SK-N-DZ (cell line): ENCODE measurements around a stretch of chr1.

DNA sequence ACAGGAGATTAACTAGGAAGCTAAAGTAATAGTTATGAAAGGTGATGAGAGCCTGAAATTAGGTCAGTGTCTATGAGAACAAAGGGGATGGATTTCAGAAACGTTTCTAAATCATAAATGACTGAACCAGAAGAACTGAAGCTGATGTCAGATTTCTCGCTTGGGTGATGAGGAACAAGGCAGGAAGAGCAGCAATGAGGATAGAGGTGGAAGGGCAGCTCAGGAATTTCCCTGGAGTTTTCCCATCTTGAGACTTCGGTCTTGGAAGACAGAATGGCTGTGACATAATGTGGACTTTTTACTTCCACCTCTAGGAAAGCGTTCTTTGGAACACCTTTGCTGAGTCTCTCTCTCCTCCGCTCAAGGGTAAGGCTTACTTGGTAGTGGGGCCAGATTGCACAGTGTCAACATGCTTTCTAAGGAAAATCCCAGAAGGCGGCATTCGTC, 36.5 kb downstream of the DEGS1 start:
RAMPAGE:
- cytosol, long total RNA: no peak
- nucleus, long total RNA: no peak

GRCh38 chr1:224385472-224386276, 29.0 kb downstream of the CNIH4 start:
RAMPAGE:
- cytosol, long total RNA: no peak
- nucleus, long total RNA: no peak

DNA sequence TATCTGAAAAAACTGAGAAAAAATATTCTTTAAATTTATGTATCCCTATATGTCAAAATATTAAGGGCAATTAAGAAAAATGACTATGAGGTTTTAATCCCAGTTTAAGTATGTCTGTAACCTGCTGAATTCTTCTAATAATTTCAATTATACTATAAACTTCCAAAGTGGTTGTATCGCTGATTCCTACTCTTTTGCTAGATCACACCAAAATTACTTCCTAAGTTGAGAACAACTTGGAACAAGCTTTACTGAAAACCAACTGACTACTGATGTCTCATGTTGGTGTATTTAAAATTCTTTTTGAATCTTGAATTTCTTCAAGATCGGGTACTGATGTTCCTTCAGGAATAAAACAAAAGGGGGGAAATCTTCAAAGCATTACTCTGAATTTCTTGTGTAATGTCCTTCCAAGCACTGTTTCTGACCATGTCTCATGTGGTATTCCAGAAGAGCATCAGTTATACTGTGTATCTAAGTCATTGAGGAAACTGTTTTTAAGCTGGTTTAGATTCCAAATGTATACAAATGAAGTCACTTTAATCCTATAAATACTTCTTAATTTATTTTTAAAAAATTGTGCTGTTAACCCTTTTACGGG, 32.0 kb downstream of the CNIH4 start:
RAMPAGE:
- cytosol, long total RNA: no peak
- nucleus, long total RNA: no peak

RAMPAGE:
- cytosol, long total RNA: no peak
- nucleus, long total RNA: no peak
Measured at GRCh38 chr1:224411322-224411653, 23.3 kb downstream of the WDR26 start.

GRCh38 chr1:224427326-224427847, 7.2 kb downstream of the WDR26 start:
RAMPAGE:
- cytosol, long total RNA: no peak
- nucleus, long total RNA: no peak

RAMPAGE:
- cytosol, long total RNA: no peak
- nucleus, long total RNA: no peak
Measured at GRCh38 chr1:224509810-224510271, 75.2 kb upstream of the WDR26 start.

RAMPAGE:
- cytosol, long total RNA: no peak
- nucleus, long total RNA: no peak
Measured at GRCh38 chr1:225416153-225416367, 11.8 kb downstream of the LBR start.

GRCh38 chr1:225549305-225549787, 103.6 kb downstream of the ENAH start:
RAMPAGE:
- cytosol, long total RNA: no peak
- nucleus, long total RNA: no peak

DNA sequence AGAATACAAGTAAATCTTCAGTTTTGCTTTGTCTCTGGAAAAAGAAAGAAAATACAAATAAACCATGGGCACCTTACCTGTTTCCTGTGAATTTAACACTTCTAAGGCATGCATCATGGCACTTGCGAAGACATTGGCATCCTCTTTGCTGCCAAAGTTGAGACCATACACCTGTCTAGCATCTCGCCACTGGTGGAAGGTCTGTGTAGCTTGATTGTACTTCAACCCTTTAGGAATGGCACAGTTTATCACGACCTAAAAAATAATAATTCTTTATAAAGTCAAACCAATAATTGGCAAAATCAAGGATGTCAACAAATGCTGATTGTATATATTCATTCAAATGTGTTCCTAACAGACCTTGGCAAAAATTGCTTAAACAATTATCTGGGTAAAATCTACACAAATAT, 98.1 kb downstream of the ENAH start:
RAMPAGE:
- cytosol, long total RNA: no peak
- nucleus, long total RNA: no peak

DNA sequence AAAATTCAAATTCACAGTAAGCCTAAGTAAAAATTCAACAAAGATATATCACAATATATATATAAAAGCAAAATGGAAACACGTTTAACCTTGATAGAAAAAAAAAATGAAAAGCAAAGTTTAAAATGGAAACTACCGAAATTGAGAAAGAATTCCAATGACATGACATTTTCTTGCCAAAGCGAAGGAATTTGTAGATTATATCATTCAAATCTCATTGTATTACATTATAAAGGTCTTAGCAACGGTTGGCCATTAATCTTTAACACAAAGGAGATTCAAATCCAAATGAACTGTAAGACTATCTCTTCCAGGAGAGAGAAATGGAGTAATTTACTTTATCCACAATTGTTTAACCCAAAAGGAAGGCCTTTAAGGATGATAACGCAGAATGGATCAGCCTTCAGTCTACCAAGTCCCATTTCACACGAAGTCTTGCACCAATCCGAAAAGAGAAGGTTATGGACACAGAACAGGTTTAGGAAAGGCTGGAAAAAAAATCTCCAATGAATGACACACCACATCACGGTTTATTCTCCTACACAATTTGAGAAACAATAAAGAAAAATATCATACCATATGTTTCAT, 1.5 kb downstream of the ENAH start:
RAMPAGE:
- cytosol, long total RNA: no peak
- nucleus, long total RNA: no peak

DNA sequence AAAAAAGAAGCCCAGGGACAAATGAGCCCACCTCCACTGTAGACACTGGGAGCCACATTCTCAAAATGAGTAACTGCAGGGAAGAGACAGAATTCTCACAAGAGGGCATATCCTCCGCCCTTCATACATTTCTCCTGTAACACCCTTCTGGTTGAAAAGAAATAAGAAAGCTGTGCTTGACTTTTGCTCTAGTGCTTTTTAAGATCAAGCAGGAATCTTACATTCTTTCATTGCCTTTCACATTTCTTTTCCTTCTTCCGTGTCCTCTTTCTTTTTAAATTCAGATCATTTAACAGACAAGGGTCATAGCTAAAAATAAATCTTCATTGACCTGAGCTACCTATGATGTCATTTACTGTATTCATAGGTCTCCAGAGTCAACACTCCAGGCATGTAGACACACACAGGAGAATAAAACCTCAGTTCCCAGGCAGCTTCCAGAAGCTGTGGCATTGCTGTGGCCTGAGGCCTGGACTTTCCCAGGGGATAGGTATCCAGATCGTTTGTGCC, 38.3 kb upstream of the ENAH start:
RAMPAGE:
- cytosol, long total RNA: no peak
- nucleus, long total RNA: no peak

DNA sequence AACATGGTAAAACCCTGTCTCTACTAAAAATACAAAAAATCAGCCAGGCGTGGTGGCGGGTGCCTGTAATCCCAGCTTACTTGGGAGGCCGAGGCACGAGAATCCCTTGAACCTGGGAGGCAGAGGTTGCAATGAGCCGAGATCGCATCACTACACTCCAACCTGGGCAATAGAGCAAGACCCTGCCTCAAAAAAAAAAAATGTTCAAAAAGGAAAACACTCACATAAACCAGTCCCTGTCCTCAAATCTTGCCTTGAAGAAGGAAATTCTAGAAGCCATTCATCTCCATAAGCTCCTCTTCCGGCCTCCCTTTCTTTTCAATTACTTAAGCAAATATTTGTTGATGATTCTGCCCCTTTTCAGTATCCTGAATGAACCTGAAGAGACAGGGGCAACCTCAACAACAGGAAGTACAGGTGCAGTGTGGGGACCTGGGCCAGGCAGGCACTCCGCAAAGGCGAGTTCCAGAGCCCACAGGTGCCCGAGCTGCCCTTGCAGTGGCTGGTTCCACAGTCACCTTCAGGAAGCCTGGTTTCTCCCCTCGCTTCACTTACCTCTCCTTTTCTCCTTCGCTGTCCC, 8.8 kb upstream of the LEFTY1 start:
RAMPAGE:
- cytosol, long total RNA: no peak
- nucleus, long total RNA: no peak

GRCh38 chr1:225998576-225999231, 439 bp downstream of the SDE2 start:
RAMPAGE:
- cytosol, long total RNA: no peak
- nucleus, long total RNA: no peak

DNA sequence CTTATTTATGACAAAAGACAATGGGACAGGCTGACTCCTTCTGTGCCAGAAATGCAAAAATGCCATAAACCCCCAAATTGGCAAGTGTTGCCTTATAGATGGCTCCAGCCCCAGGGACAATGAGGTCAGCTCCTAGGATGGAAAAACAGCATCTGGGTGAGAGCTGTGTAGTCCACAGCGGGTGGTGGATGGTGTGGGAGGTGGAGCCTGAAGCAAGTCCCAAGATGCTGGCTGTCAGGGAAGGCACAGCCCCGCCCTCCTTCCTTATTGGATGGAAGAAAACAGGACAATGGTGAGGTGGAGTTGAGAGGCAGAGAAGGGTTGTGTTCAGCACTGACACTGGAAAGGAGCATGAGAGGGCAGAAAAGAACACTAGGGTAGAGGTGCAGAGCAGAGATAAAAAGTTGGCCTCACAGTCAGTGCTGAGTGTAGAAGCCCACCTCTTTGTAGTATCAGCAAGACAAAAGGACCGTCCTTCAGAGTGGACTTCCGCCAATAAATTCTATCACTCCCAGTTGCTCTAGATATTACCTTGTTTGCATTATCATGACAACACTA, 3.6 kb upstream of the SDE2 start:
RAMPAGE:
- cytosol, long total RNA: no peak
- nucleus, long total RNA: no peak

DNA sequence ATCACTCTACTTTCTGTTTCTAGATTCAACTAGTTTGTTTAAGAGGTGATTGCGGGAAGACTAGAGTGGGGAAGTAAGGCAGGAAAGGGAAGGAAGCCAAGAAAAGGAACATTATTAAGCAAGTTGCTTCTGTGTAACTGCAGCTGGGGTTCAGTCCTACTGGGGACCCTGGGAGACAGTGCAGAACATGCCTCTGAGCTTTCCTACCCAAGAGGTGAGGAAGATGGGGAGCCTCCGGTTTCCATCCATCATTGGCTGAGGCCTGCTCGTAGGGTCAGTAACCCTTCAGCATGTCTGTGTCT, 28.9 kb upstream of the H3-3A start:
RAMPAGE:
- cytosol, long total RNA: no peak
- nucleus, long total RNA: no peak

RAMPAGE:
- cytosol, long total RNA: no peak
- nucleus, long total RNA: no peak
Measured at GRCh38 chr1:226060944-226061319, 1.6 kb upstream of the H3-3A start.

DNA sequence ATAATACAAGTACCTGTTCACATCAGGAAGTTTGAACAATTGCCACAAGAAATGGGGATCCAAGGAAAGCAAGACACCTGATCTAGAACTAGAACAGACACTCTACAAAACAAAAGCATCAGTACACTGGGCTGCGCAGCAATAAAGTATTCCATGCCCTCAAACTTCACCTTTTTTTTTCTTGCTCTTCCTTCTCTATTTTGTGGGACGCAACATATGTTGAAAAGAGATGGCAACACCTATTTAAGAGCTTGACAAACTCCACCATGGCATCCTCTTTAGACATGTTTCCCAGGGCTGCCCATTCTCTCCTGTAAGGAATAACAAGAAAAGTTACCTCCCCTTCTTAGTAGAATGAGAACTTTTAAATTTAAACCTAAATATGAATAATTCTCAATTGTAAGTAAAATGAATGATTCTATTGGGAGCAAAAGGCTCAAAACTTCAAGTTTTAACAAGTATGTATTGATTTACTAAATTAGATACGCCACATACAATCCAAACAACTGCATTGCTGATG, 21.9 kb downstream of the ACBD3 start:
RAMPAGE:
- cytosol, long total RNA: no peak
- nucleus, long total RNA: no peak

RAMPAGE:
- cytosol, long total RNA: no peak
- nucleus, long total RNA: no peak
Measured at GRCh38 chr1:226233242-226233635, 9.8 kb downstream of the MIXL1 start.

DNA sequence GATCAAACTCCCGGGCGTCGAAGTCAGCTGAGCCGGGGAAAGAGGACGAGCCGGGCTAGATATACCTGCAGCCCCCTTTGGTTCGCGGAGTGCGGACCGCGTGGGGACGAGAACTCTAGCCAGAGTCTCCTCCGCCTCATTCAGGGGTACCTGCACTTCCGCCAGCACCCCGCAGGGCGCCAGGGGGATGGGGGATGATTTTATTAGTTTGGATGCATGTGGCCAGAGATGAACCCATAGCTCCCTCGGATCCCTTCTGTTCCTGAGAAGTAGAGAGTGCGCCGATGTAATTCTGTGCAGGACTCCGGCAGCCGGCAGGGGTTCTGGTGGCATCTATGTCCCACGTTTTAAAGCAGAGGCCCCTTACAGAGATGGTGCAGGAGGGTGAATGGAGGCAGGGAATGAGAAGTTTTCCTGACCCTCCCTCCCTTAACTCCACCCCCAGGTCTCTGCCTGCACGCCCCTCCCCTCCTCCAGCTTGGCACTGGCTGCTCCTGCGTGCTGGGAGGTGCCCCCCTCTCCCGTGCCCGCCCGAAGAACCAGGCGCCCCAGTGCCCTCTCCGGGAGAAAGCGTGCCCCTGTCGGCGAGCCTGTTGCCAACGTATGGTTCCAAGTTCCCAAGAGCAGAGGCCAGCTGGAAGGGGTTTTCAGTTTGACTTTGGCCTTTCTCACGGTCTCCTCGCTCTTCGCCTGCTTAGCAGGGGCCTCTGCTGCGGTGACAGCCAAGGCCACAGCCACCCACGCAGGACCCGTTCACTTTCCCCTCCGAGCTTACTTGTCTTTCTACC, 1.2 kb downstream of the STUM start:
RAMPAGE:
- cytosol, long total RNA: no peak
- nucleus, long total RNA: no peak

DNA sequence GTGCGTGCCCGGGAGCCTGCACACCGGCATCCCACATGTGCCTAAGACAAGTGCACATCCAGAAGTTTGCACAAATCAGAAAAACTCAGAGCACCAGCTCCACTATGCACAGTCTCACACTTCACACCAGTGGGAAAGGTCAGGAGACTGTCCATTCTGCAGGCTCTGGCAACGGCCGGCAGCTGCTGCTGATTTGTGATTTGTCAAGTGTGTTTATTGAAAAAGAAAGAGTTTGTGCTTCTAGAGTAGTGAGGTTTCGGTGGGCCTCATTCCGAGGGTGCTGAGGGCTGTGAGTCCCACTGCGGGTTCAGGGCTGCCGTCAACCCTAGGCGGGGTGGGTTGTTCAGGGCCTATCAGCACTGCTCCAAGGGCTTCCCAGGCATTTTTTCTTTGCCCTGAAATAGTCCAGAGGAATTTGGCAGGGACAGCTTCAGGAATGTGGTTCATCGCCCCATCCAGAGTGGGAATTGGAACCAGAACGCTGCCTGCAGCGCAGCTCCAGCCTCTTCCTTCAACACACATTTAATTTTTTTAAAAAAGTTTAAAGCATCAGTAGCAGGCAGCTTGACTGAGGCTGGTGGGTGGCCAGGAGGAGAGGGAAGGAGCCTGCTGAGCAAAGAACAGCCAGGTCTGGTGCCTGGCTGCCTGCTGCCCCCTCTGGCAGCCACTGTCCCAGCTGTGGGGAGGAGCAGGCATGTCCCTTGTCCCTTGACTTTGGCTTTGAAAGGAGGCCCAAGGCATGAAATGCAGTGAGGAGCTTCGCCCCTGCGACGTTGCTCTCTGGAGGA, 19.6 kb downstream of the STUM start:
RAMPAGE:
- cytosol, long total RNA: no peak
- nucleus, long total RNA: no peak